ENCODE results near the genes ABHD5, ZNF501, CDCP1 and XCR1.

DNA sequence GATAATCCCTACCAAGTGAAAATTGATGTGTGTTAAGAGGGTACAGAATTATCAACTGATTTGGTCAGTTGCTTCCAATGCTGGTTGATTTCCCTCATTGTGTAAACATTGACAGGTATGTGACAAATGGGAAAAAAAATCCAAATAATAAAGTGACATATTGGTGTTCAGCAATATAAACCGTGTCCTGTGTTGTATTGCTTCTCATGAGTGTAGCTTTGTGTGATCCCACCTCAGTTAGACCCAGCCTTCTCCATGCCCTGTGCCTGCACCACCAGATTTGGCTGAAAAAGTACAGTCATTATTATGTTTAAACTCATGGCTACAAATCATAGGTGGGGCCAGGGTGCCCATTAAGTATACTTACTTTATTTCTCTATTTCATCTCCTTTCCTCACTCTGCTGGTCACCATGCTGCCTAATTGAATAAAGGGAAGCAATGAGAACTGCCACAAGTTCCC lies 64.7 kb downstream of the SNRK start:
- PRO-cap: no peak

DNA sequence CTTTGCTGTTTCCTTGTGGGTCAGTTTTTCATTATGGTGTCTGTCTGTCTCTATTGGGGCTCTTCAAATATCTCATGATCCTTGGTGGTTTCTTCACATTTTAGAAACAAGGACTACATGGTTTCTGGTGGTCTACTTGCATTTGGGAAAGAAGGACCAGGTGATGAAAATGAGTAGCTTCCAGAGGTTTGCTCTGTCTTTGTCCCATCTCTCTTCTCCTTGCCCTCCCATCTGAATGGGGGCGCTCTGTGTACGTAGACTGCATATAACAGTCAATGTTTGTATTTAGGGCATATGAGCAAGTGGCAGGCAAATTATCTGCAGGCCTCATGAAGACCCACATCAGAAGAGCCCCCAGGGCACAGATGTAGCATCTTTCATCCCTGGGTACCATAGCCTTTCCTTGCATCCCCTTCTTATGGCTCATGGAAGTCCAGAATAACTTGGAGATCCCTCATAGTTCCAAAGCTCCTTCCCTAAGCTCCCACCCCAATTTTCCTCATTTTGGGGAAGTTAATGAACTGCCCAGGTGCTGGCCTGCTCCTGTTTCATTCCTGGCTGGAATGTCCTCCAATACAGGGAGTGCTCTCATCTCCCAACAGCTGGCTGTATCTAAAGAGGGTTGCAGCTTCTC lies 113.2 kb downstream of the SNRK start:
- PRO-cap: no peak

- PRO-cap: bidirectional peak, plus-strand start at chr3:43690938, minus-strand start at chr3:43690784
Observed at GRCh38 chr3:43690034-43691049, at the start of gene ABHD5. ABHD5 (plus strand) TSS chr3:43690938.

GRCh38 chr3:43770327-43771369 lies 79.9 kb downstream of the ABHD5 start:
- PRO-cap: no peak

DNA sequence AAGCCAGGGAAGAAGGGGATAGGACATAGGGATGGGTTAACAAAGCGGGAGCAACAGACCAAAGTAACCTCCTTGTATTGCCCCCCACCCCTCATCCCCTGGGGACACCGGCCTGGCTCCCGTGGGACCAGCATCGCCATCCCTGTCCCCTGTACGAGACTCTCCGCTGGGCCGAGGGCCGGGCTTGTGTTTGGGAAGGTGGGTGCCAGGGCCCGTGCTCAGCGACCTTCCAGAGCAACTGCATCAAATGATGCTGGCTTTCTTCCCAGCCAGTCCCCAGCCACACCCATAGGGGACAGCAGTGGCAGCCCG lies 203.9 kb downstream of the ABHD5 start:
- PRO-cap: no peak

GRCh38 chr3:44235621-44236362 lies 5.9 kb upstream of the TOPAZ1 start:
- PRO-cap: no peak

DNA sequence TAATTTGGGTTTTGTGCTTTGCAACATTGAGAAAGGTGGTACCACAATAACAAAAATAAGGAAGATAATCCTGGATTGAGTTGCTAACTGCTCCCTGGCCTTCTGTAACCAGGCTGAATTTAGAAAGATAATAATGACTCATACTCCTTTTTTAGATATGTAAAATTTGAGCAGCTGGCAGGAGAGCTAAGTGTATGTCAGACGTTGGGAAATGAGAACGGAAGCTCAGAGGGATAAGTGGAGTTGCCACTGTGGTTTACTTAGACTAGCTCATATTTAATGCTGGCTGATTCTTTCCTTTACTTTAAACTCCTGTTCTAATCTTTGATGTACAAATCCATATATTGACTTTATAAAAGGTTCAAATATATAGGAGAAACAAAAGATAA lies 17.1 kb downstream of the TCAIM start:
- PRO-cap: no peak

DNA sequence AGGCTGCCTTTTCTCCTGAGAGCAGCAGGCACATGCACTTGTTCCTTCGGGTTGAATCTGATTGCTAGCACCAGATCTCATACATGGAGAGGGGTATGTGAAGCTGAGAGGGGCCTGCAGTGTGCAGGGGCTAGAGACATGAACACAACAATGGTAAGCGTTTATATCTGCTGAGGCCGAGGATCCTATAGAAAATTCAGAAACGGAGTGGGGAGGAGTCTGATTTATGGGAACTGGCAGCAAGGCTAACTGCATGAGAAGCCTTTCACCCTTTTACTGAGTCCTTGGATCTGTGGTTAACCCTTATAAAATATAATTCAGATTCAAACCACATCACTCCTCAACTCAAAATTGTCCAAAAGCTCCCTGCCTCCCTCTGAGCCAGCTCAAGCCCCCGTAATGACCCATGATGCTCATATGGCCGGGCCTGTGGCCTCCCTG lies 32.4 kb downstream of the ZNF445 start:
- PRO-cap: no peak

DNA sequence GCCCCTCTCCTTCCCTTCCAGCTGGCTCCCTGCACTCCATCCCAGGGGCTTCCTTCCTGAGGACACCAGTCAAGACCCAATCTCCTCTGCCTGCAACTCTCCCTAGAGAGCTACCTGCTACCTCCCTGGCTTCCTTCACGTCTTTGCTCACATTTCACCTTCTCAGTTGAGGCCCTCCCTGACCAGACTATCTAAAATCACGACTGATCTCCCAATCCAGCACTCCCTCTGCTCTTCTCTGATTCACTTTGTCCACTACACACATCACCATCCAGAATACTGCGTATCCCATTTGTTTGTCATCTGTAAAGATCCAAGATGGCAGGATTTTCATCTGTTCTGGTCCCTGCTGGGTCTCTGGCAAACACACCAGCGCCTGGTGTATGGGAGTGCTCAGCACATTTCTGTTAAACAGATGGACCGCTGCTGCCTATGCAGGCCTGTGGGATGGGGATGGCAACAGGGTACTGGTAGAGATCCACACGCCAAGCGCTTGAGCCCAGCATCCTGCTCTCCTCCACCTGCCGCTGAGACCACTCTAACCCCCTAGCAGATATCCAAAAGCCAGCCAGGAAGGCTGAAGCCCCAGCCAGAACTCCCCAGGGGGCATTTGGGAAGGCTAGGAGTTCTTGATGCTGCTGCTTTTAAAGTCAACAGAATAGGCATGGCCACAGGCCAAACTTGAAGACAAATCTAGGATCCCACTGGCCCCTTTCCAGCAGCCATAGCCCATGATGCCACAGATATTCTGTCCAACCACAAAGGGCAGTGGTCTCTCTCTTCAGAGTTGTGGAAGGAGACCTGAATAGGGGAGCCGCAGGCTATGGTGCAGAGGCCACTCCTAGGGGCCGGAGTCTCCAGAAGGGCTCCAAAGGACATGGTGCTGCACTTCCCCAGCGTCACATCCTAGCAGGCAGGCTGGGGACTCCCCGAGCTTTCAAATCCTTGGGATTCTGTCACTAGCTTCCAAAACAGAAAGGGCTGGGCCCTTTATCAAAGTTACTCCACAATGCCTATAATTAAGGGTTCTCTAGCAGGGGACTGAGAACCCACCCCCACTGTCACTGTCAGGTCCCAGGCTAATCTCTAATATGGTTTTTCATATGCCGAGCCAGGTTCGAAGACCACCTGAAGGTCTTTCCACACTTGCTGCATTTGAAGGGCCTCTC lies 31.6 kb downstream of the ZNF445 start:
- PRO-cap: no peak

GRCh38 chr3:44729255-44729801 lies at the start of gene ZNF501:
ZNF501 (plus strand) TSS chr3:44729635.
- PRO-cap: bidirectional peak, plus-strand start at chr3:44729667, minus-strand start at chr3:44729545

GRCh38 chr3:45002177-45003077 lies 23.7 kb upstream of the CLEC3B start:
- PRO-cap: no peak

- PRO-cap: no peak
Observed at GRCh38 chr3:45092061-45092664, 54.0 kb downstream of the CDCP1 start.

- PRO-cap: no peak
Observed at GRCh38 chr3:45144209-45144652, 1.9 kb downstream of the CDCP1 start.

DNA sequence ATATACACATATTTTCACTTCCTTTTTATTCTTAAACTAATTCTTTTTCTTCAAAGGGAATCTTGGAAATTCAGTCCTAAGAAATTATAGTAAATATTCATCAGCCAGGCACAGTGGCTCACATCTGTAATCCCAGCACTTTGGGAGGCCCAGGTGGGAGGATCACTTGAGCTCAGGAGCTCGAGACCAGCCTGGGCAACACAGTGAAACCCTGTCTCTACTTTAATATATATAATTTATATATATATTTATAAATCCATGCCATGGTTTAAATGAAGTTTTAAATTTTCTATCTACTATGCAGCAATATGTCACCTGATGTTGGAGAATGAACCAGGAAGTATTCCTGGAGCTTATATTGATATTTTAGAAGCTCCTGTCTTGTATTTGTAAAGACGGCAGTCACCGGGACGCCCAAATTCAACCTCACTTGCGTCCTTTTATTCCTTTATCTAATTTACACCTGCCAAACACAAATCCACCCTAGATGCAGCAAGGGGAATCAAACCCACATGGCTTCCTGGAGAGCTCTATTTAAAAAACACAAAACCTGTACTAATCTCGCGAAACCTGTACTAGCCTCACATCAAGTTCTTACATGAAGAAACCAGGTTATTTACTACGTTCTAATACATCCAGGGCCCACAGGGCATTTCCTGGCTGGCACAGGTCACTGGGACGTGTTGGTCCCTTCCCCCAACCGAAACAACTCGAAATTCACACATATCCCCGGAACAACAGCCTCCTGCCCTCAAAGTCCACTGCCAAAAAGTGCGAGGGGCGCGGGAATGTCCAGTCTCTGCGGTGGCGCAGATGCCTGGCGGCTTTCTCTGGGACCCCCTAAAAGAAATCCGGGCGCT lies 1.2 kb downstream of the CDCP1 start:
- PRO-cap: no peak

DNA sequence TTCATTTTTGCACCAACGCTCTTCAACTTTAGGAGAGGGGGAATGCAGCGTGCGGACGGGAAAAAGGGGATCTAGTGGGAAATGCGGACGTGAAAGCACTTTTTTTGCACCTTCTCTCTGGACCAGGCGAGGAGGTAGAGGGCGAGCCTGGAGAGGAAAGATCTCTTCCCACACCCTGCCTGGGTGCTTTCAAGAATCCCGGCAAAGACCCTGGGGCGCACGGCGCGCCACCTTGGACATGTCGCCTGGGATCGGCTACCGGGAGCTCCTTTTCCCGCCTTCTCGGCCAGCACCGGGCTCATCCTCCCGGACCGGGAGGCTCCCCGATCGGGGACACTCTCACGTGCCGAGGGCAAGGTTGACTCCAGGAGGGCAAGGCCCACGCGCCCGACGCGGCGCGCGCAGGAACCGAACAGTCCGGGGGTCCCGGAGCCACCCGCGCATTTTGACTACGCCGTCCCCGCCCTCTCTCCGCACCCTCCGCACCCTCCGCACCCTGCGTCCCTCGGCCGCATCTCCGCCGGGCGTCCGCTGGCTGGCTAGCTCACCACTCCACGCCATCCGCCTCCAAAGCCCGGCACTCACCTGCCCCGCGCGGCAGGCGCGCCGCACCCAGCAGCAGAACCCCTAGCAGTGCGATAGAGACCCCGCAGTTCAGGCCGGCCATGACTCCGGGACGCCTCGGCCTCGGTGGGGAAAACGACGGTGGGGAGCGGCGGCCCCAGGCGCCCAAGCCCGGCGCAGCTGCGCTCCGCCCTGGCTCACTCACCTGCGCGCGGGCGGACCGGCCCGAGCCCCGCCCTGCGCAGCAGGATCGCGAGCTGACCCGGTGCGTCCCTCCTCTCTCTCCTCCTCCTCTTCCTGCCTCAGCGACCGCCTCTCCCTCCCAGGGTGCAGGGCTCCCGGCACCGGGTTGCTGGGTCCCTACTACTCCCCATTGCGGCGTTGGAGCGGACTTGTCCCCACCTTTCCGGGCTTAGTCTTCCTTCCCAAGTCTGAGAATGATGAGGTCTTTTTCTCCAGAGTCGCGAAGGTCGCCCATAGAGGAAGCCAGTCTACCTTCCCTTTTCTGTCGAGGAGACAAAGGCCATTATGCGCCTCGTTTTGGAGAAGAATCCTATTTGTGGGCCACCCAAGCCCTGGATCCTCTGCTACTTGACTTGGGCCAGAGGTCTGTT lies at the start of gene CDCP1:
Gene CDCP1, minus strand, starts transcription at position 758 of the 1,178 bp plus-strand sequence.
- PRO-cap: bidirectional peak, plus-strand start at position 355 of the sequence, minus-strand start at position 253 of the sequence; bidirectional peak, plus-strand start at position 937 of the sequence, minus-strand start at position 758 of the sequence

DNA sequence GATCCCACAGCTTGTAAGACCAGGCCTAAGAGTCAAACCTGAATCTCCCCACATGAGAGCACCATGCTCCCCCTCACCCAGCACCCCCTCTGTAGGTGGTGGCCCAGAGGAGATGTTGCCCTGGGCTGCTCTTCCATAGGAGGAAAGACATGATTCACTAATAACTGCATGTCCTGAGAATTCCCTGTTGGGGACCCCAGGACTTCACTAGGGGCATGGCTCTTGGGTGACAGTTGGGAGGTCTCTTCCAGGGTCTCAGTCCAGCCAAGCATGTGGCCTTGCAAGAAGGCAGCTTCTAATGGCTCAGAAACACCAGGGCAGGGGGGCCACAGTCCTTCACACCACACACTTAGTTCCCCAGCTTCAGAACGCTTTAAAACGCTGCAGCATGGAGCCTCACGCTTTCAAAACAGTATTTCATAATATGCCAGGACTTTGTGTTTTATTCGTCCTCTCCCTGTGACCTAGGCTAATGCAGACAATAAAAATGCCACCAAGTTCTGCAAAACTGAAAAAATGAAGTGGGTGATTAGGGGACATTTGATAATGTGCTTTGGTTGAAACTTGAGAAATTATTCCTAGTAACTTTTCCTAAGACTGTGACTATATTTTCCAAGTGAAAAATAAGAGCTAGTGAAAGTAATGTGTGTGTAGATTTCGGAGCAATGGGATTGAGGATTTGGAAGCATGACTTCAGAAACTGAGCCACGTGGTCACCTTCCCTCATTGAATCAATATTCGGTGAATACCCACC lies 48.4 kb upstream of the LIMD1 start:
- PRO-cap: no peak

GRCh38 chr3:45567463-45568137 lies 27.0 kb upstream of the LIMD1 start:
- PRO-cap: no peak

DNA sequence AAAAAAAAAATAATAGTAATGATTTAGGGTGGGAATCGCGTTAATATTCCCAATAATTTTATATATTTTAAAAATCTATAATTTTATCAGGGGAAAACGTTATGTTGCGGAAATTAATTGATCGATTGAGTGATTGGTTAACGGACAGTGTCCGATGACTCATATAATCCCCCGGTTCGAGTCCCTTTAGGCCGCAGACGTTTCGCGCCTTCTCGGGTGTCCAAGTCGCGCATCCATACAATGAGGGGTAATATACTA lies 1.2 kb upstream of the SACM1L start:
- PRO-cap: no peak

GRCh38 chr3:45945256-45945642 lies 2.0 kb downstream of the CXCR6 start:
- PRO-cap: no peak

- PRO-cap: no peak
Observed at GRCh38 chr3:46027175-46027640, at the start of gene XCR1. XCR1 (minus strand) TSS chr3:46027483.